PC-3 (cell line): Measurements from ENCODE around the gene DNAJB9.

DNA sequence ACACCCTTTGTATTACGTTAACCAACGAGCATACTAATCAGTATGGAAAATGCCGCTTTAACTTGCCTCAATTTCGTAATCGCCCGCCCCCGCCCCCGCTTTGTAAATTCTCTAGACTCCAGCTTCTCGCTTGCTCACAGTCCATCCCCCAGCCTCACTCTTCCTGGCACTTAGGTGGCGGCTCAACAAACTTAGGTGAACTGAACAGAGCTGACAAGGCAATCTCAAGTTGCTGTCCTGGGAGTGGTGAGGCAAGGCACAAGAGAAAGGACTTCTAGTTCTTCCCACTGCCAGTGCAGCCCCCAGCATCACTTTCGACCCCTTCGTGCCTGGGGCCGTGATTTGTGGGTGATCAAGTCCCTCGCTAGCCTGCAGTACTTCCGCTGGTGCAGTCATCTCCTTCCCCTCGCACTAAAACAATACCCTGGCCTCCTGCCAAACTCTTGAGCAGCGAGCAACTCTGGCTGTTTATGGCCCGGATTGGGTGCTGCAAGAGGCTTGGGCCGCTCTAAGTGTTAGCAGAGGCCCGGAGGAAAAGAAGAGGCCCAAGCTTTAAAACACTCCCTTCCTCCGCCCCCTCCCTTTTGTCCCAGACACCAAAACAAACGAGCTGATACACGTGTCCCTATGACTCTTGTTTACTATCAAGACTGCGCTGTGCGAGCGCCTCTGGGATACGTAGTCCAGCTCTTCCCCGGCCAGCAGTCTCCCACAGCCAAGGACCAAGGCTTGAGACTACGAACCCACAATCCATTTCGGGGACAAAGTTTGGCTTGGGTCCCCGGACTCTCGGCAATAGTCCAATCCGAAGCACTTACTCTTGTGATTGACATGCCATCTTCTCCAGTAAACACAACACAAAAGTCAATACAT, 583 bp upstream of the HBP1 start:
- RAMPAGE, long total RNA: no peak

GRCh38 chr7:107171696-107172106, 2.9 kb downstream of the HBP1 start:
- RAMPAGE, long total RNA: no peak

- RAMPAGE, long total RNA: no peak
Observed at GRCh38 chr7:107193213-107194158, 24.7 kb downstream of the HBP1 start.

DNA sequence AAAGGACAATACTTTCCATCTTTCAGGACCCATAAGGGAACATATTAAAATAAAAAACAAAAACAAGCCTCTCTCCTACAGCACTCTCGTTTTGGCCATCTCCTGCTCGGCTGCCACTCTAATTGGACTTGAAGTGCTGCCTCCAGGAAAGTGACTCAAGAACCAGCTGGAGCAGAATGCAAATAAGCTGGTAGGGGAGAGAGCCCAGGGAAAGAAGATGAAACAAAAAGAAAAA, 65.6 kb downstream of the HBP1 start:
- RAMPAGE, long total RNA: no peak

GRCh38 chr7:107491056-107491872, 21.4 kb downstream of the GPR22 start:
- RAMPAGE, long total RNA: no peak

GRCh38 chr7:107691691-107692031, 31.0 kb downstream of the SLC26A4 start:
- RAMPAGE, long total RNA: no peak

DNA sequence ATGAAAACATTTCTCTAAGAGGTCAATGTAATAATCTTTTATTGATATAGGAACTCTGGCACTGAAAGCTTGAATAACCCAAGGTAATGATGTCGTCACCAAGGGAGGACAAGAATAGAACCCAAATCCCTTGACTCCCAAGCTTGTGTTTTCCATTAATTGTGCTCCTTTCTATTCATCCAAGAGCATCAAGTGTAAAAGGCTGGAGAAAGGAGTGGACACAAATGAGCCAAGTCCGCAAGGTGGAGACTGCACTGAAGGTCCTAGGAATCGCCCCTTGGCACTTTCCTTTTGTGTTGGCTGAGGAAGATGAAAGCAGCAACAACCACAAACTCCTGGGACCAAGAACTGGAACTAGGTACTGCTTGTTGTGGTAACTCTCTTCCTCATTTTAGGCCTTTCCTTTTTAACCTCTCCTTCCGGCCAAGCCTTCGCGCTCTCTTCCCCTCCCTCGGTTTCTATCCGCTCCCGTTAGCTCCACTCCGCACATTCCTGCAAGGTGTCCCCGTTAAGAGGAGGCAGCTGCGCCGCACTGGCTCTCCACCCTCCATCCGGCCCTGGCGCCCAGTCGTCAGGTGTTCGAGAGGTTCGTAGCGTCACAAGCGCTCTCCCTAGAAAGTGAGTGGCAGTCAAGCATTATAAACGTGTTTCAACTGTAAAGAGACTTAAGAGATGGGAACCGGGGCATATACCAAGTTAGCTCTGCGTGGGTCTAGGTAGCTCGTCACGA, 984 bp upstream of the CBLL1 start:
- RAMPAGE, long total RNA: no peak

DNA sequence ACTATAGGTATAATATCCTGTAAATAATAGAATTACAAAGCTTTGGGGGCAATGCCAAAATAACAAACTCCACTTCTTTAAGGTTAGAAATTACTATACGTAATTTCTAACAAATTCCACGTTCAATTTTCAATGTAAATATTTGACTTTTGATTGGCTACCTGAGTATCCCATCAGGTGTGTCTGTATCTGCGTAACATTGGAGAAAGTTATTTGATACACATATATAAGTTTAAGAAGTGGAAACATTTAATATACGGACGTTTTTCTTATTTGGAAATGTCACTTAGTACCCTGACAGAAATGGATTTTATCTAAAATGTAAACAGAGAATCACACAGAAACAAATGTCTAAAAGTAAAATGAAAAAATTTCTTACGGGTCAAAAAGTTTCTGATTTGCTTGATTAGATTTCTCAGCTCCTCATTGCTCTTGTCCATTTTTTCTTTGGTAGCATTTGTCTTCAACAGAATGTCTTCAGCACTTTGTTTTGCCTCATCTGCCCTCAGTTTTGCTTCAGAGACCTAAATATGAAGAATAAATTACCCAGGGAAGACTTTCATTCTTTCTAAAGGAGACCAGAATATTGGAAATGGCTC, 40.1 kb downstream of the DLD start:
- RAMPAGE, long total RNA: no peak

- RAMPAGE, long total RNA: no peak
Observed at GRCh38 chr7:107932694-107933288, 41.8 kb downstream of the DLD start.

- RAMPAGE, long total RNA: no peak
Observed at GRCh38 chr7:107952370-107952937, 50.5 kb downstream of the LAMB1 start.

DNA sequence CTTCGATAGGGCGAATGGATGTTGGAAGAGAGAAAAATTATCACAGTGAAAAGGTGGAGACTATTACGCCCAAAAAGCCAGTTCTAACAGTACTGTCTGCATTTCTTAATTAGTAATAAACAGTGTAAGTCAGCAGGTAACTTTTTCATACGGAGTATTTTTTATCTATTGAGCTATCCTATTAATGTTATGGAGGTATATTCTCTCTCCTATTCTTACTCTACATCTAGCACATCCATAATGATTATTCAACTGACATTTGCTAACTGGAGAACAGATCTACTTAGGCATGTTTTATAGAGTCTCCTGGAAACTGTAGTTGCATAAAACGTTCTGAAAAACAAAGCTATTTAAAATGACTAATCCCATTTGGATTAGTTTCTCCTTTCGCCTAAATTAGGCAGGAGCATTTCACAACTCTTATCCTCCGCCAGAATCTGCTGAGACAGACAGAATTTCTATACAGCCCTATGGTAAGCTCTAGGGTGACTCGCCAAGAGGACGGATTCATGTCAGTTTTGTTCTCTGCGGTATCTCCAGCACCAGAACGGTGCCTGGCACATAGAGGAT, 44.4 kb downstream of the LAMB1 start:
- RAMPAGE, long total RNA: no peak

DNA sequence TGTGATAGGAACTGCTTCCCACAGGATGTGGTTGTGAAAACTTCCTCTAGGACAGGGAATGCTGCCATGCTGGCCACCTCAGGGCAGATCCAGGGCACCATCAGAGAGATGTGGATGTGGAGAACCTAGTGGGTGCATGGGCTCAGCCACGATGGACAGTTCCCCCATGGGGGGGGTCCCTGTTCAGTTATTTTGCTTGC, 36.3 kb downstream of the LAMB4 start:
- RAMPAGE, long total RNA: no peak

DNA sequence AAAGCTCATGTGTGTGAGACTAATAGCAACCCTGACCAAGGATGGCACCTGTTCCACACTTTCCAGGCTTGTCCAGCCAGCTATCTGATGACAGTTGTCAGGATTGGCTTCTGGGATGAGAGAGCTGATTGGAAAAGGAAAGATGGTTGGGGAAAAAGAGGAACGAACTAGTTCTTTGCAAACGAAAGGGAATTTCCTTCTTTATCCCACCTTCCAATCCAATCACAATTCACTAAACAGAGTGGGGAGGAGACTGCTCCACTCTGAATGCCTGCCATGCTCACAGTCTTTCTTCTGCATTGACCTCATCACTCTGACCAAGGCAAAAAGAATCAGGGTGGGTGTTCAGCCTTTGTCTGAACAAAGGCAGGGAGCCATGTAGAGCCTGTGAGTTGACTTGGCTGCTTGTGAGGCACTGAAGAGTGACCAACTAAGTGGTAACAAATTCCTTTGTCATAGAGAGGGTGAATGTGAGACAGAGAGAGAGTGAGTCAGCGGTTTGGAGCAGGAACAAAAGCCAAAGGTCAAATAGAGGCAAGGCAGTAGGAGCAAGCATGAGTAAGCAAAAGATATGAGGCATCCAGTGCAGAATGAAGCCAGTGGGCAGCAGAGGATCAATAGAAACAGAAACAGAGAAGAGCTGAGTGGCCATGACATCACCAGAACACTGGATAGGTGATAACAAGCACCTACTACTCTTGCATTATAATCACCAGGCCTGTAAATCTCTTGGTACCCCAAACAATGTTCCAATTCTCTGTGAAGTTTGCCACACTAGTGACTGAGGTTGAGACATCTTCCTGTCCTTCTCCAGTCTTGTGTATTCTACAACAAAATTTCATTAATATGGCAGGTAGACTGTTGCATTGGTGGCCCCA, 116.0 kb upstream of the LAMB4 start:
- RAMPAGE, long total RNA: no peak

DNA sequence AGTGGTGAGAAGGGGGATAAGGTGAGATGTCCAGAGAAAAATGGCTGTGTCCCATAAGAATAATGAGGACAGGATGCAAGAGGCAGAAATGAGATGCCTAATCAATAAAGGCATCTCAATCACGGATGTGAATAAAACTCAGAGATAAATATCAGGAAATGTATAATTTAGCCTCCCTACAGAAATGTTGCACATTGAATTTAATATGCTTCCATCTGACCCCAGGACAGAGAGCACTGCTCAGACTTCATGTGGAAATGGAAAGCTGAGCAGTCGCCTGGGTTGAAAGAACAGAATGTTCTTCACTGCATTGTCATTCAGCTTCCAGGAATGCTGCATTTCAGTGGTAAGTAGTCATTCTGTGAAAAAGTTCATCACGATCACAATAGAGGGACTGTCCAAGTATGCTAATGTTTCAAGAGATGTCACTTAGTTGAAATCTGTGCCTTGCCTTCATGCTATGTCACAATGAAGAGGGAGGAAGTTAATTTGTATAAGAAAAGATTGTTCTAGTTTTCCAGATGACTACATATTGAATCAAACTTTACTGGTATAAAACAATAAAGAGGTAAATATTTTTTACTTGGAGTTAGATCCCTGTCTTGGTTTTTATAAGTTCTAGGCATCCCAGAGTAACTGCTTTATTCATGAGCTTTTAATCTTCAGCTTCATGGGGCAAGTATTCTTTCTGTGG, 147.3 kb downstream of the NRCAM start:
- RAMPAGE, long total RNA: no peak

- RAMPAGE, long total RNA: no peak
Observed at GRCh38 chr7:108416186-108416755, 40.0 kb downstream of the NRCAM start.

DNA sequence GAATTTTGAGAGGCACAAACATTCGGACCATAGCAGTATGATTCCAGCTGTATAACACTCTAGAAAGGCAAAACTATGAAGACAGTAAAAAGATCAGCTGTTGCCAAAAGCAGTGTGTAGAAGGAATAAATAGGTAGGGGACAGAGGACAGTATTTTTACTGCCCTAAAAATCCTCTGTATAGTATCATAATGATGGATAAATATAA, 7.8 kb downstream of the PNPLA8 start:
- RAMPAGE, long total RNA: no peak

DNA sequence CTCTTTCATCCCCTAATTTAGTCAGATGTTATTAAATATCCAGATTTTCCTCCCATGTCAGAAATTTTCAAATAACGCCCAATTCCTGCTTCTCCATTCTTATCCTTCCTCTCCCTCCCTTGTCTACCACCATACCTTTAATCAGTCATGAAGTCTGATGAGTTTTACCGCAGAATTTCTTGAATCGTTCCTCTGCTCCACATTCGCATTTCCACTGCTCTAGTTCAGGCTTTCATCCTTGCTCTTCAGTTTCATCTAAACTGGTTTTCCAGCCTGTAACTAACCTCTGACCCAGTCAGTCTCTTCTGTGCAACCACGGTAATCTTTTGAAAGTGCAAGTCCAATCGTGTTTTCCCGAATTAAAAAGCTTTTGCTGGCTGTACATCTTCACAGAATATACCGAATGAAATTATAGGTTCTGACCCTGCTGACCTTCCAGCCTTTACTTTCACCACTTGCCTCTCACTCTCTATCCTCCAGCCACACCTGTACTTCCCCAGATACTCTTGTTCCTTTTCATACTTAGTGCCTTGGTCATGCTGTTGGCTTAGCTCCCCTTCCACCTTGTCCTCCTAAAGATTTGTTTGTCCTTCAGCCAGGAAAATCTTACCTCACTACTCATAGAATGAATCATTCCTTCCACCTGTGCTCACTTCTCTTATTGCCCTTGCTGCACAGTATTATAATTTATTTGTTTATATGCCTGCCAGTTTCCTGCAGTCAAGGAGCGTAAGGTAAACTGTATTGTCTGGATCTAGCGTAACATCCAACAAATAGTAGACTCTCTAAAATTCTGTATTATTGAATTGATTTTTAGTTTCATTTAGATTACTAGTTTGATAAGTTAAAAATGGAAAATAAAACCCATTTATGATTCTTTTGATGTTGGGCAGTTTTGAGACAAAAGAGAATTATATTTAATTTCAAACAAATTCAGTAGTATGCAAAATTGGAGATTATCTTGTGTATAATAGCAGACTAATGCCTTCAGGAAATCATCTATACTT, 2.3 kb upstream of the PNPLA8 start:
- RAMPAGE, long total RNA: no peak

DNA sequence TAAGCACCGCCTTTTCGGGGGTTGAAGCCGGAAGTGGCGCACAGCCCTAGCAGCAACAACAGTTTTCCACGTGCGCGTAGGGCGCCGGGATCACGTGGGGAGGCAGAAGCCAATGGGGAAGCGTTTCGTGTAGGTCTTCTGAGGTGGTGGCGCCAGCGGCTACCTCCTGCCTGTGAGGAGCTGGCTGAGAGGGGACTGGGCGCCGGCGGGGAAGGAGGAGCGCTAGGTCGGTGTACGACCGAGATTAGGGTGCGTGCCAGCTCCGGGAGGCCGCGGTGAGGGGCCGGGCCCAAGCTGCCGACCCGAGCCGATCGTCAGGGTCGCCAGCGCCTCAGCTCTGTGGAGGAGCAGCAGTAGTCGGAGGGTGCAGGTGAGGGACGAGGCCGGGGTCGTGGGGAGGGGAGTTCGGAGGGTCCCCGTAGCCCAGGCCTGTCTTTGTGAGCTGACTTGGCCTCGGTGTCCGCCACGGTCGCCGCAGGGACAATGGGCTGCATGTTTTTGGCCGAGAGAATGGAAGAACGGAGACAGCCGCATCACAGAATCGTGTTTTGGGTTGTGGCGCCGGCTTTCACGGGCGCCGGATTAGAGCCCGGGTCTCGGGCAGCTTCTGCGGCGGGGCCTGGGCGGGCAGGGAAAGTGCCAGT, at the start of gene DNAJB9:
TSS of gene DNAJB9 (plus strand) at position 141 of the 644 bp plus-strand sequence.
- RAMPAGE, long total RNA: no peak

DNA sequence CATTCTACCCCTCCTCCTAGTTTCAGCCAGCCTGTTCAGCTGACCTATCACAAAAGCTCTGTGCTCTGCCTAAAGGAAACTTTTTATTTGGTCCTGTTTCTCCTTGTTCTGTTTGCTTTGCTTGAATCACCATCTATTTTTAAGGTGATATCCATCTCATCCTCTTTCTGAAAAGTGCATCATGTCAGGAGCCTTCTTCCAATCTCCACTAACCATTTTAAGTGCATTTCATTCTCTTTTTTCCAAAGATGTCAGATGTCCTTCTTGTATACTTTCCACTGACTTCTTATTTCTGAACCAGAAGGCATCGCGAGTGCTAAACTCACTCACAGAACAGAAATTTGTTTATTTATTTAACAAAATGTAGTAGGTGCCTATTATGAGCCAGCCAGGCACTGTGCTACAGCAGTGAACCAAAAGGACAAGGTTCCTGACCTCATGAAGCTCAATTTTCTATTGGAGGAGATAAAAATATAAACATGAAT, 220.9 kb upstream of the LRRN3 start:
- RAMPAGE, long total RNA: no peak

GRCh38 chr7:111231364-111231995, 140.6 kb downstream of the LRRN3 start:
- RAMPAGE, long total RNA: no peak